Stomach (tissue), 7 donors: ENCODE data around the gene NDUFB1.

DNA sequence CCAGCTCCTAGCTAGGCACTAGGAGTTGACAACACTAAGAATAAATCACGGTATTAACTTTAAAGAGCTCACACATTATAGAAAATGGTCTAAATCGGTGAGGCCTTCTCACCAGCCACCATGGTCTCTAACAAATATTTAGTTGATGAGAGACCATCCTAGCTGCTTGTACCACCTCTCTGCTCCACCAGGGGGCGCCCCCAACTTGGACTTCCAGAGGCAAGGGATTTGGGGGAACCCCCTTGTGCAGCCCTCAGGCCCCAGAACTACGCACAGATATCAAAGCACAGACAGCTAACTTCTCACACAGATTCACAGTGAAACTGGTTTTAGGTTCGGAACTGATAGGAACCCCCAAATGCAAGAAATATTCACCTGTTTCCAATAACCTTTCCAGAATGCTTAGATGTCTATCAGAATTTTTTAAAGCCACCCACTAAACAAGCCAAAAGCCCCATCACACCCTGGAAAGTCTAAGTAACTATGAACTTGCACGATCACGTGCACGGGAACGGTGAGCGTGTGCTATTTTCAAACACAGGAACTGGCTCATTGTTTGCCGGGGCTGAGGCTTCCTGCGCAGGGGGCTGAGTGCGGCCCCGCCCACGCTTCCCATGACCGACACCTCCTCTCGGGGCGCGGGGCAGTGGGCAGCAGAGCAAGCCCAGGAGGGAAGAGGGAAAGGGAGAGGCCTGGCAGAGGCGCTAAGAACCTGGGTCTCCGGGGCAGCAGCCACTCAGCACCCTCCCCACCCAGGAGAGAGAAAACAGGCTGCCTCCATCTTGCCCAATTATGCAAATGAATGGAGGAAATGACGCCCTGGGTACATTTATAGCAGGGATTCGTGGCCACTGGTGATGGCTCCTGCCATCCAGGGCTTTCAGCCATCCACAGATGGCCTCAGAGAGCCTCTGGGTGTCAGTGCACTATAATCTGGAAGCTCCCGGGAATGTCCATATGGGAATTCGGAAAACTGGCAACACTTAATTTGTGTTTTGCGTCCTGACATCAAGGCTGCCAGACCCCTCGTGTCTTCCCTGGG, 79.4 kb upstream of the GPR68 start:
- PRO-cap, result bidirectional peak, plus-strand start at position 617 of the sequence, minus-strand start at position 472 of the sequence
- RAMPAGE, long total RNA, 5 experiments, result no peak in any of the 5 experiments
- RRBS, result no CpG with 5 or more reads among the region's 27 CpGs

DNA sequence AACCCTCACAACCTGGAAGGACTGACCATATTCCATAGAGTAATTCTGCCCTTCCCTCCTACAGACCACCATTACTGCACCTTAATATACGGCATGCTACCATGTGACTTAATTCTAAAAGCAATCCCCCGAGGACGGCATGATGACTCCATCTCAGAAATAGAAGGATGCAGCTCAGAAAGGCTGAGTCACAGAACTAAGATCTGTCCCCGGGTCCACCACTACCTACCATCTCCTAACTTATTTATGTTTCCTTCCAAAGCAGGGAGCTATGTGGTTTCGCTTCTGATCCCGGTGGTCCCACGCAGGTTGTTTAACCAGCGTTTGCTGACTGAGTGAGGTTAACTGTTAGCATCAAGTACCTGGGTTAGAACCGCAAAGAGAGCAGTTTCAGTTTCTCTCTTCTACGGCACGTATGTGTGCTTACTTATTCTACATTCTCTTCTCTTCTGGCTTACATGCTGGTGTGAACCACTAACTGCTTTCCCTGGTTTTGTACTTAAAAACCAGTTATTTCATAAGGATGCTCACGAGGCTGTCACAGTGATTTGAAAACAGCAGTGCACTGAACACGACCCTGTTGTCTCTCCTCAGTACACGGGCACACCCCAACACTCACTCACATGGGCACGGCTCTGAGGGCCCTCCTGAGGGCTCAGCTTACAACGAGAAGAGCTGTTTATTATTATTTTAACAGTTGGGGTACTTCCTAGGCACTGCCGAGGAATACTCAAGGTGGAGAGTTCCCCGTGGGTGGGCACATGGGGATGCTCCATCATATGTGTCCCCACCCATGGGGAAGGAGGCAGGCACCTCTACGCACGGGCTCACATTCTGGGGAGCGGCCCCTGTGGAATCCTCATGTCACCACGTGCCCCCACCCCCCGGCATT, 66.6 kb downstream of the CCDC88C start:
- PRO-cap, result no peak
- RAMPAGE, long total RNA, 5 experiments, result no peak in any of the 5 experiments
- RRBS, result 29% methylated on average over 4 of the region's 23 CpGs

GRCh38 chr14:91352632-91353038, 65.0 kb downstream of the CCDC88C start:
- PRO-cap, result no peak
- RAMPAGE, long total RNA, 5 experiments, result no peak in any of the 5 experiments
- RRBS, result 34% methylated on average over 2 of the region's 8 CpGs

GRCh38 chr14:91354798-91356091, 62.4 kb downstream of the CCDC88C start:
- PRO-cap, result no peak
- RAMPAGE, long total RNA, 5 experiments, result no peak in any of the 5 experiments
- RRBS, result 59% methylated on average over 4 of the region's 35 CpGs

DNA sequence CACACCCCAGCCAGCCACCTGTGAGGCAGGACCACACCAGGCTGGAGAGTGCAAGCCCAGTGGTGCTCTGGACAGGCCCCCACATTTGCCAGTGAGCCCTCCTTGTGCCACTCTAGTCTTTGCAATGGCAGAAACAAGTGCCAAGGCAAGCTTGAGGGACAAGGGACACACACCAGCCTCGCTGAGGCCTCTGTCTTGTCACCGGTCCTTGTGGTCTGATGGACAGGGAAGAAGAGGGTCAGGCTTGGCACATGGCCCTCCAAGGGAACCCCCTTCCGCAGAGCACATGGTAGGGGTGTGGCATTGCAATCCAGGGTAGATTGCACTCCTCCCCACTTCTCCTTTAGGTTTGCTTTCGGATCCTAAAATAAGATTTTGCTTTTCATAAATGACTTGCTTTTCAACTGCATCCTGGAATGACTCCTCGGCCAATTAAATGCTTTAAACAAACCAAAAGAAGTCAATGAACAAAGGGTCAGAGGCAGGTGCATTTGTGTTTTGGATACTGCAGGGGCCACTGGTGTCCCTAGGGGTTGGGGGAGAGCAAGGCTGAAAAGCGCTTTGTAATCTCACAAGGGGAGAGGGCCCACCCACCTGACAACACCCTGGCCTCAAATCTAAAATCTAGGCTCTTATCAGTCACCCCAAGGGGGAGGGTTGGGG, 53.5 kb downstream of the CCDC88C start:
- PRO-cap, result unidirectional peak, minus-strand start at position 210 of the sequence
- RAMPAGE, long total RNA, 5 experiments, result no peak in any of the 5 experiments
- RRBS, result no CpG with 5 or more reads among the region's 6 CpGs

DNA sequence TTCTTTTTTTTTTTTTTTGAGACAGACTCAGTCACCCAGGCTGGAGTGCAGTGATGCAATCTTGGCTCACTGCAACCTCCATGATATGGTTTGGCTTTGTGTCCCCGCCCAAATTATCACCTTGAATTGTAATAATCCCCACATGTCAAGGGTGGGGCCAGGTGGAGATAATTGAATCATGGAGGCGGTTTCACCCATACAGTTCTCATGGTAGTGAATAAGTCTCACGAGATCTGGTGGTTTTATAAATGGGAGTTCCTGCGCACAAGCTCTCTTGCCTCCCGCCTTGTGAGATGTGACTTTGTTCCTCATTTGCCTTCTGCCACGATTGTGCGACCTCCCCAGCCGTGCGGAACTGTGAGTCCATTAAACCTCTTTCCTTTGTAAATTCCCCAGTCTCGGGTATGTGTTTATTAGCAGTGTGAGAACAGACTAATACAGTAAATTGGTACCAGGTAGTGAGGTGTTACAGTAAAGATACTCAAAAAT, 8.0 kb upstream of the CCDC88C start:
- PRO-cap, result no peak
- RAMPAGE, long total RNA, 5 experiments, result start-site peak on the plus strand in 1 of 5 experiments, centred at position 273 of the sequence, 17 reads per replicate
- RRBS, result no CpG with 5 or more reads among the region's 10 CpGs

DNA sequence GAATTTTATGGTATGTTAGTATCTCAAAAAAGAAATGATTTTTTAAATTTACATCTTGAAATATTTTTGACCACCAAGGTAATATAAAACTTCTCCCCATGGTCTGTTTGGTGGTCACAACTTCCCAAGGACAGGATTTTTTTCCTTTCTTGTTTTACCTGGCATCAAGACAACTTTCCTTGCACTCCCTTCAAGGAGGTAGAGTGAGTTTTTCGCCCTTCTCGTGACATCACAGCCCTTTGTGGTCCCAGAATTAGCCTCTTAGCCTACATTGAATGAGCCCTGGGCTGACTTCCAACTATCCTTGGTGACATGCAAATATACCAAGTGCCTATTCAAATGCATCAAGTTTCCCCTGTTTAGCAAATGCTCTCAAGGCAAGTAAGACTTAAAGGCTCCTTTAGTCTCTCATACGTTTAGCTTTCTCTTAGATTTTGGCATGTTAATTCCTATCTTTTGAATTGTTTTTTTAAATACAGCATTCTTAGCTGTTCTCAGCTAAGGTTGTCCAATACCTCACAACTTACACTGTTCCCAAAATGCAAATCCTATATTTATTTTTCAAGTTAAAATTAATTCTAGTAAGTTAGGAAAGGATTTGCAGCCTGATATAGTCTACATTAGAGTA, 36.5 kb downstream of the TC2N start:
- PRO-cap, result no peak
- RAMPAGE, long total RNA, 5 experiments, result no peak in any of the 5 experiments
- RRBS, result no CpG with 5 or more reads among the region's 3 CpGs

- PRO-cap, result no peak
- RAMPAGE, long total RNA, 5 experiments, result no peak in any of the 5 experiments
- RRBS, result no CpG with 5 or more reads among the region's 4 CpGs
Observed at GRCh38 chr14:91834539-91835256, 32.6 kb downstream of the TC2N start.

DNA sequence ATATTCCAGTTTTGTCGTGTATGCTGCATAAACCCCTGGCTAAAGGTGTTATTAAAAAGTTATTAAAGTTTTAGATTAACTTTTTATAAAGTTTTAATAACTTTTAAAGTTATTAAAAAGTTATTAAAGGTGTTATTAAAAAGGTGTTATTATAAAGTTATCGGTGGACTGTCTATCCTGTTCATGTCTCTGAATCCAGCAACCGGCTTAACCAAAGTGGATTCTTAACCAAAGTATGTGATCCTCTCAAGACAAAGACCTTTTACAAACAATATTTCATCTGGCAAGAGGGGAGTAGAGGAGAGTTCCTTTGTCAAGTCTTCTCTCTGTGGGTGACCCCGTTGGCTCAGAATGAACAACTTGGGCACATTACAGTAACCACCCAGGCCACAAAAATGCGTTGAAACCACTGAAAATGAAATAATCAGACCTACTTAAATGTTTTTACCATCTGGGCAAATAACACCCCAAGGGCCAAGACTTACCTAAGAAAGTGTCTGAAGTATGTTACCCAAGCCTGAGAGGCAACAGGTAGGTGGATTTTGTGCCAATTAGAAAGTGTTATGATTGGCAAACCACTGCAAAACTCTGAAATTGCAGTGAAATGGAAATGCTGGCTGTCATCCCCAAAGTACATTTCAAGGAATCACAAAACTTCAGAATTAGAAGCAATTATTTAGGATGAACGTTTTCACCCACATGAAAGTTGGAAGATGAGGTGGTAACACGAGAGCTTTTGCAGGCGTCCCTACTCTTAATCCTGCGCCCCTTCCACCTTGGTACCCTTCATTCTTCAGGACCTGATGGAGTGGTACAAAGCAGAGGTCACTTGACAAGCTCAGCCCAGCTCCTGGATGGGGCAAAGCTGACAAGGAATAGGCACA, 1.3 kb downstream of the TC2N start:
- PRO-cap, result no peak
- RAMPAGE, long total RNA, 5 experiments, result no peak in any of the 5 experiments
- RRBS, result no CpG with 5 or more reads among the region's 9 CpGs

- PRO-cap, result unidirectional peak, plus-strand start at chr14:91870095; unidirectional peak, plus-strand start at chr14:91870255
- RAMPAGE, long total RNA, 5 experiments, result start-site peak on the minus strand in 3 of 5 experiments, at chr14:91869838-91870393 at its widest, 13 to 41 reads per replicate
- RRBS, result 51% methylated on average over 4 of the region's 24 CpGs
Observed at GRCh38 chr14:91869663-91870592, 2.6 kb upstream of the TC2N start.

DNA sequence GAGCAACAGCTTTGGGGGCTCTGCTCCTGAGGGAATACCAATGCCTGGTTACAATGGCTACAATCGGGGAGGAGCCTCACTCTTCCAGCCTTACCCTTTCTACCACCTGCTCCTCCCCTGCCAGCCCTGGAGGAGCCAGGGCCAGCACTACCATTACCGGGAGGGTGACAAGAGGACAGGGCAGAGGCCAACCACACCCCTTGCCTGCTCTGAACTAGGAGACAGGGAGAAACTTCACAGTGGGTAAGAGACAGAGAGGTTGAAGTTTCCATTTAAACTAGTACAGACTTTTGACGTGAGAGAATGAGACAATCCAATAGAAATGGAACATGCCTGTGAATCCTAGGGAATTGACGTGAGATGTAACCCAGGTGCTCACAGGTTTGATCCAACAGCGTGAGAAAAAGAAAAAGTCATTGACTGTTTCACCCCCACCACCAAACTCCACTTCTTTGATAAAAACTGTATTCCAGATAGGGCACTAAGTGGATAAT, 8.3 kb upstream of the TC2N start:
- PRO-cap, result unidirectional peak, plus-strand start at position 159 of the sequence
- RAMPAGE, long total RNA, 5 experiments, result no peak in any of the 5 experiments
- RRBS, result no CpG with 5 or more reads among the region's 5 CpGs

- PRO-cap, result no peak
- RAMPAGE, long total RNA, 5 experiments, result no peak in any of the 5 experiments
- RRBS, result no CpG with 5 or more reads among the region's 10 CpGs
Observed at GRCh38 chr14:91897154-91897883, 30.0 kb upstream of the TC2N start.

GRCh38 chr14:92120889-92121767, at the start of gene NDUFB1:
Gene NDUFB1 (minus strand): TSS chr14:92121706.
- PRO-cap, result unidirectional peak, plus-strand start at chr14:92121267; bidirectional peak, plus-strand start at chr14:92121985, minus-strand start at chr14:92121706
- RAMPAGE, long total RNA, 5 experiments, result start-site peak on the minus strand in 4 of 5 experiments, at chr14:92121663-92121721 at its widest, 273 to 870 reads per replicate
- RRBS, result 2% methylated on average over 19 of the region's 61 CpGs

- PRO-cap, result no peak
- RAMPAGE, long total RNA, 5 experiments, result no peak in any of the 5 experiments
- RRBS, result no CpG with 5 or more reads among the region's 4 CpGs
Observed at GRCh38 chr14:92346220-92346635, 23.3 kb downstream of the SLC24A4 start.

GRCh38 chr14:92473581-92474056, 40.0 kb upstream of the RIN3 start:
- PRO-cap, result unidirectional peak, minus-strand start at chr14:92473725
- RAMPAGE, long total RNA, 5 experiments, result no peak in any of the 5 experiments
- RRBS, result no CpG with 5 or more reads among the region's 7 CpGs

DNA sequence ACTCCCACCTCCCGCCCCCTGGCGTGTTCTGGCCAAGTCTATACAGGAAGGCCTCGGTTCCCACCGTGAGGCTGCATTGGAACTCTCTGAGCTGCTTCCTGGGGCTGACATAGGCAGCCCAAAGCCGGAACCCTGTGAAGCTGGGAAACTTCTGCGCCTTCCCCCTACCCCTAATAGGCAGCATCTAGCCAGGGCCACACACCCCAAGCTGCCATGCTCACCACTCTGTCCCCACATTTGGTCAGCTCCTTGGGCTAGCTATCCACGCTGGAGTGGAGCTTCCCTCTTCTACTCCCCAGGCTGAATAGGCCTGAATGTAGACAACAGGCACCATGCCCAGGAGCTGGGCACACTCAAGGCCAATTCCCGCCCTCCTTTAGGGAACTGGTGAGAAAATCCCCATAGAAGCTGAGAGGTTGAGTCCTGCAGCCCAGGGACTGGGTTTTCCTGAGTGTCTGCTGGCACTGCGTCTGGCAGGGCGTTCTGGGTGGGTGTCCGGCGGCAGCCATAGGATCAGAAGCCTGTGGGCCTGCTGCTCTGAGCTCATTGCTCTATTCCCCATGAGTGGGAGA, 35.8 kb downstream of the RIN3 start:
- PRO-cap, result no peak
- RAMPAGE, long total RNA, 5 experiments, result no peak in any of the 5 experiments
- RRBS, result no CpG with 5 or more reads among the region's 12 CpGs

GRCh38 chr14:92560450-92560821, 46.9 kb downstream of the RIN3 start:
- PRO-cap, result no peak
- RAMPAGE, long total RNA, 5 experiments, result no peak in any of the 5 experiments
- RRBS, result no CpG with 5 or more reads among the region's 9 CpGs

GRCh38 chr14:92635628-92636254, 112.7 kb downstream of the LGMN start:
- PRO-cap, result no peak
- RAMPAGE, long total RNA, 5 experiments, result no peak in any of the 5 experiments
- RRBS, result no CpG with 5 or more reads among the region's 8 CpGs

- PRO-cap, result no peak
- RAMPAGE, long total RNA, 5 experiments, result no peak in any of the 5 experiments
- RRBS, result no CpG with 5 or more reads among the region's 6 CpGs
Observed at GRCh38 chr14:92638875-92639252, 109.6 kb downstream of the LGMN start.

DNA sequence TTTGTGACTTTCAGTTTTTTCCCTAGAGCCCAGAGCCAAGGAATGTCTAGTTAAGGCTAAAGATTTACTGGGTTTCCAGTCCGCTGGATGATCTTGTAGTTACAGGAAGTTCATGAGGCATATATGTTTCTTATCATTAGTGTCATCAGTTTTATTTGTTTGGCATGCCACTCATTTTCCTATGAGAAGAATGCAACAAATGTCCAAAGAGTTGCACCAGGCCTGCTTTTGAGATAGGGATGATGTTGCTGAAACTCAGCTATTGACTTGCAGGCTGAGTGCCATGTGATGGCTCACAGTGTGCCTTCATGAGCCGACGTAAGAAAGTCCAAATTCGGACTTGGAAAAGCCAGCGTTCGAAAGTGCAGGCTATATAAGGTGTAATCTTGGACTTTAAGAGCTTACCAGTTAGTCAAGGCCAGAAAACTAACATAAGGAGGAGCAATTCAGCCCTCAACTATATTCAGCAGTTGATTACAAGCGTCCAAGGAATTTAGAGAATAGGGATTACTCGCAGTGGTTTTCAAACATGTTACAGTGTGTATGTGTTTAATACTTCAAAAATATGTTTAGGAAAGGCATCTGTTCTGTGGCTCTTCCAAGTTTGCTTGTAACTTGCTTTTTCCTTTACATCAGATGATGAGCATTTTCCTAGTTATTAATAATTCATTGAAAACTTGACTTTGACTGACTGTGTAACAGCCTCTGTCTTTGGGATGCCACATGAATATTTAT, 101.3 kb downstream of the LGMN start:
- PRO-cap, result no peak
- RAMPAGE, long total RNA, 5 experiments, result no peak in any of the 5 experiments
- RRBS, result no CpG with 5 or more reads among the region's 8 CpGs